Lung (tissue), 4 donors: ENCODE results near the genes BRINP2, SOAT1, NPHS2 and CEP350.

DNA sequence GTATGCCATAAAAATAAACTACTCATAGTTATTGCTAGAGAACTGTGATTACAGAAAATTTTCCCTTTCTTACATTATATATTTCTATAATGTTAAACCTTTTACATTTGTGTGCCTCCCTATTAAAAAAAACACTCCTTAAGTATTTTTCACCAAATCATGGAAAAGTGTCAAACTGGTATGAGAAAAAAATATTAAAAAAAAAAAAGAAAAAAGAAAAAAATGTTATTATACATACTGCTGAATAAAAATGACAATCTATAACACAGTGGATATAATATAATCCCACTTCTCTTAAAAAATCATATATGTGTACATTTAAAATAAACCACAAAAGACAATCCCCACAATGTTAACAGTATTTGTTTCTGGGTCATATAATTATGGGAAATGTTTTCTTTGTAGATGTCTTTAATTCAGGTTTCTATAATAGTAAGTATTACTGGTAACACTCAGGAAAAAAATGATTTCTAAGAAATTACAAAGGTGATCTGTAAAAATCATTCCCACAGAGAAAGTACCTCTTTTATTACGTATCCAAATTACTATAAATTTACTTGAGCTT, 29.9 kb downstream of the COP1 start:
- PRO-cap = no peak
- RAMPAGE, long total RNA = no peak
- RRBS = no CpG with 5 or more reads among the region's 1 CpG

GRCh38 chr1:177170494-177171185, at the start of gene BRINP2:
BRINP2 (plus strand) TSS chr1:177170958.
- PRO-cap = no peak
- RAMPAGE, long total RNA = no peak
- RRBS = 4% methylated on average over 11 of the region's 29 CpGs

DNA sequence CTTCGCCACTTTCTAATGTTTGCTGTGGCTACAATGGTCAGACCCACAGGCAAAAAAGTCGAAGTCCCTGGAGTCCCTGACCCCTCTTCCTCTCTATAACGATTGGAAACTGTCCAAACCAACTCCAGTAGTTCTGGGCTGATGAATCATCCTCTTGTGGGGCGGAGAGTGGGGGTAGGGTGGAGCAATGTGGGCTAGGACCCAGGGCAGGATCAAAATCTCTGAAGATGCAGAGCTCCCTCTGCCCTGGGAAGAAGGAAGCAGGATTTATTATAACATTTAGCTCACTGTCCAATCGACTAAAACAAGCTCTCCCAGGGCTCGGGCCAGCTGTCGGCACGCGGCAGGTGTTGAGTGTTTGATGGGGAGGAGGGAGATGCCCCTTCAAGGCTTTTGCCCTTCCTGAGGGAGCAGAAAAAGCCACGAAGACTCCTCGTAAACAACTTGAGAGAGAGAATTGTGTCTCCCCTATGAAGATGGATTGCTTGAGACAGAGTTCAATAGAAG, 85.7 kb downstream of the BRINP2 start:
- PRO-cap = no peak
- RAMPAGE, long total RNA = no peak
- RRBS = no CpG with 5 or more reads among the region's 11 CpGs

DNA sequence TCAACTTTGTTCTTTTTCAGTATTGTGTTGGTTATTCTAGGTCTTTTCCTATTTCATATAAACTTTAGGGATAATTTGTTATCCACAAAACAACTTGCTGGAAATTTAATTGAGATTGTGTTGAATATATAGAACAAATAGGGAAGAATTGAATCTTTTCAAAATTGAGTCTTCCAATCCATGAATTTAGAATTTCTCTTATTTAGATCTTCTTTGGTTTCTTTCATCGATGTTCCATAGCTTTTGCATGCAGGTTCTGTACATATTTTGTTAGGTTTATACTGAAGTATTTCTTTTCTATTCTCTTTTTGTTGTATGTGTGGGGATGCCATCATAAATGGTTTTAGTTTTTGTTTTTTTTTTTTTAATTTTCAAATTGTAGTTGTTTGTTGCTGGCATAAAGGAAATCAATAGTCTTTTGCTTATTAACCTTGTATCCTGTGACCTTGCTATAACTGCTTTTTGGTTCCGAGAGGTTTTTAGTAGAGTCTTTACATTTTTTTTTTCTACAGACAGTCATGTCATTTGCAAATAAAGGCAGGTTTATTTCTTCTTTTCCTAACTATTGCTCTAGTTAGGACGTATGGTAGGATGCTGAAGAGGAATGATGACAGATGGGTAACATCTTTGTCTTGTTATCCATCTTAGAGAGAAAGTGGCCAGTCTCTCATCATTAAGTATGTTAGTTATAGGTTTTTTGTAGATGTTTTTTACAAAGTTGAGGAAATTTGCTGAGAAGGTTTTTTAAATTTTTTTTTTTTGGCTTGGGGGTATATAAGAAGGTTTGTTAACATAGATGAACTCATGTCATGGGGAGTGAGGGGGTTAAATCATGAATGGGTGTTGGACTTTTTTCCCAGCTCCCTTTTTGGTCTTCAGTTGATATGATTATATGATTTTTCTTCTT, 91.1 kb downstream of the RASAL2 start:
- PRO-cap = no peak
- RAMPAGE, long total RNA = no peak
- RRBS = no CpG with 5 or more reads among the region's 3 CpGs

- PRO-cap = no peak
- RAMPAGE, long total RNA = no peak
- RRBS = no CpG with 5 or more reads among the region's 3 CpGs
Measured at GRCh38 chr1:178474532-178475092, 22.2 kb downstream of the CLEC20A start.

- PRO-cap = no peak
- RAMPAGE, long total RNA = no peak
- RRBS = 30% methylated on average over 3 of the region's 8 CpGs
Measured at GRCh38 chr1:179091491-179092582, 10.0 kb downstream of the TOR3A start.

DNA sequence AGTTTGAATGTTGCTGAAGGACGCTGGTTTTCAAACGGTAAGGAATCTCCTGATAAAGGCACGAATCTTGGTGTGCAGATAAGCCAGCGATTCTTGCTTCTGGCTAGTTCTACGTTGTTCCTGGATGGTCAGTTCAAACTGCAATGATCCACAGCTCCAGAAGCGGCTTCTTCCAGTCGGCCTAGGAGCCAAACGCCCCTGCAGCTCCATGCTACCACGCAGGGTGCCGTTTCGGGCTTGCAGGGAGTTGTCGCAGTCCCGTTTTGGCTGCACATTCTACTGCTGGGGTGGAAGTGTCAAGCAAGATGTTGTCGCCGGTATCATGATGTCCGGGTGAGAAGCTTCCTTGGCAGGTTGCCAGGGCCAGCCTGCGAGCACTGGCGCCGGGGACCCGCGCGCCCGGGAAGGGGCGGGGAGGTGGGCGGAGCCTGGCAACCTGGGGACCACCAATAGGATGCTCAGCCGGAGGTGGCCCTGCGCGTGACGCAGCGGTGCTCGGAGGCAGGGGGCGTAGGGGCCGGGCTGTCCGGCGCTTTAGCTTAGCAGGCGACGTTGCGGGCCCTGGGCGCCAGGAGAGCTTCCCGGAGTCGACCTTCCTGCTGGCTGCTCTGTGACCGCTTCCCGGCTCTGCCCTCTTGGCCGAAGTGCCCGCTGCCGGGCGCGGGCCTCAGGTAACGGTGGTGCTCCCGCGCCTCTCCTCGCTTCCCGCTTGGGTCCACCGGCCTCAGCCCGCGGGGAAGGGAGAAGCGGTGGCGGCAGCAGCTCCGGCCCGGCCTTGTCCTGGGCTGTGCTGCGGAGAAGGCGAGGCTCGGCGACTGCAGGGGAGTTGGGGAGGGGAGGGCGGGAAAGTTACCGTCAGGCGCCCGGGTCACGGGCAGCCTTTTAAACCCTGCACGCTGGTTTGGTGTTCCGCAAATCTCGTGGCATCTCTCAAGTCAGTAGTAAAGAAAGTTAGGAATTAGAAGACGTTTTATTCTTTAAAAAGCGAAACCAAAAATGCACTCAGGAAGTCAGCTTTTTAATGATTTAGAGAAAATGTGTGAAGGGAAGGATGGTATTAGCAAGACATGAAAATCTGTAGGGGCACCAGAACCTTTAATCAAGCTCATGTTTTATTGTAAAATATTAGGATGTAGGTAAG, at the start of gene SOAT1:
Gene SOAT1 (plus strand): TSS at position 532 of the 1,141 bp plus-strand sequence.
- PRO-cap = bidirectional peak, plus-strand start at position 537 of the sequence, minus-strand start at position 409 of the sequence
- RAMPAGE, long total RNA = no peak
- RRBS = 2% methylated on average over 40 of the region's 74 CpGs

- PRO-cap = no peak
- RAMPAGE, long total RNA = no peak
- RRBS = 4% methylated on average over 36 of the region's 61 CpGs
Measured at GRCh38 chr1:179575661-179576169, at the start of gene NPHS2. NPHS2 (minus strand) TSS chr1:179575948.

GRCh38 chr1:179843394-179844016, 34.1 kb downstream of the TOR1AIP2 start:
- PRO-cap = no peak
- RAMPAGE, long total RNA = no peak
- RRBS = no CpG with 5 or more reads among the region's 2 CpGs

DNA sequence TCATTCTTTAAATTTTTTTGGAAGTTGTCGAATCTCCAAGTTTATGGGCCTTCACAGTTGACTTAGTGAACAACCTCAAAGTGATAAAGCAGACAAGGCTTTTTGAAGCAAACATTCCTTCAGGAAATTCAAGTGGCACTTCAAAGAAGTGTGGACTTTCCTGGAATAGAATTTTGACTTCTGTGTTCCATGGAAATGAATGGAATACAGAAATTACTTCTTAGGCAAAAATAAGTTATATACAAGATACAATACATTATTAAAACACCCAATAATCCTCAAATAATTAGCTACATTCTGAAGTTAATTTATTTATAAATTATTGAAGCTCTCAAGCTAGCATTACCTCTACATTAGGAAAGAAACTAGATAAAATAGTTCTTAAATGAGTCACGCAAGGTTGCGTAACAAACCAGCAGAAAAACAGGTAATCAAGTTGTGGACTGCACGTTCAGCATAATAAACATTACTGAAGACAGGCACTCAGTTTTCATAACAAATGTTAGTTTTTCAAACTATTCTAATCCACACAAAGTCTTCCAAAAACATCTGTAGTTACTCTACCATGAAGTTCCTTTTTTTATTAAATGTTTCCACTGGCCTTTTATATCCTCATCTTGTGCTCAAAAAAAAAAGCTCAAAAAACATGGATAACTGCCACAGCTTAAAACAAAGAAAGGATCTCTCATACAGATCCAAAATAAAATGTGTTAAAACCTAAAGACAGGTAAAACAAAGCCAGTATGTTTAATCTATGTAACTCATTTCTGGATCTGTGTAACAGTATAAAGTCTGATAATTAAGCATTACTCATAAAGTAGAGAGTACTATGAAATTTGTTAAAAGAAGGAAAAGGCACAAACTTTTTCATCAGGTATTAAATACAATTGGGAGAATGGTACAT, 1.3 kb downstream of the TOR1AIP2 start:
- PRO-cap = no peak
- RAMPAGE, long total RNA = no peak
- RRBS = no CpG with 5 or more reads among the region's 4 CpGs

DNA sequence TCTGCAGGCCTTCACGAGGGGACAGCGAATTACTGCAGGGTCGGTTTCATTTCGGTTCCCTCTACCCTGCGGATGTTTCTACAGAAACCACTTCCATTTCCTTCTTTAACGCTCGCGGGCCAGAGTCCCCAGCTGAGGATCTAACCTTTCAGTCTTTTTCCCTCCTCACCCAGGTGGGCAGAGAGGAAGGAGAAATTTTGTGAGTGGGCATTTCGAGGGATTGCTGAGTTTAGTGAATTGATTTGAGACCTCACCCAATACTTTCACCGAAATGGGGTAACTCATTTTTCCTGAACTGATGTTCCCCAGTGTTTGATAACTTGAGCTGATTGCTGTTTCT, 1.2 kb downstream of the TOR1AIP1 start:
- PRO-cap = no peak
- RAMPAGE, long total RNA = no peak
- RRBS = no CpG with 5 or more reads among the region's 10 CpGs

DNA sequence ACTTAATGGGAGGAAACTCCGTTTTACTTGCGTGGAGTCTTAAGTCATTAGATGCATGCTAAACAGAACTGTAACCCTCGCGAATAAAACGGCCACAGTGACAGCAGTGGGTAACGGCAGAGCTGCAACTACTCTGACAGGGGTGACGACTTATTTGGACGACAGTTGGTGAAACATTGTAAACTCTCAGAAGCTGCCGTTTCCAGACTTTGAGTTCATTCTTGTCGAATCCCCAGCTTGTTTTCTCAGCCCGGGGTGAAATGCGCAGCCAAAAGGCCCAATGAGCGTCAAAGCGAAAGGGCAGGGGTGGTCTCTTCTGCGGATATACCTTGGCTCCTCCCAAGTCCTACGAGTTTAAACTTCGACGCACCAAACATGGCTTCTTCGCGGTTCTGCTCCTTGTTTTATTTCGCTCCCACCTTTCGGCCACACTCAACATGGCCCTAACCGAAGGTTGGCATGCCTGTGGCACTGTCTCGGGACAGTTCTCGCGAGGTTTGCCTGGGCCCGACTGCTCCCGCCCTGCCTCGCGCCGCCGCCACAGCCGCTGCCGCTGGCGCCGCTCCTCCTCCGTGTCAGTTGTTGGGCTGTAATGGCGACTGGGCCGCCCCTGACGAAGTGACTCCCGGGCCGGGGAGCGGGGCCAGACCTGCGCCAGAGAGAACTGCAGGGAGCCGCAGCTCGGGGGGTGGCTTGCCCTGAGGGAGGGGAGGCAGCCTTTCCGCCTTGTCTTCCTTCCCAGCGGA, at the start of gene CEP350:
Gene CEP350 (plus strand): TSS at position 578 of the 746 bp plus-strand sequence.
- PRO-cap = bidirectional peak, plus-strand start at position 592 of the sequence, minus-strand start at position 326 of the sequence
- RAMPAGE, long total RNA = no peak
- RRBS = 0% methylated on average over 5 of the region's 48 CpGs

DNA sequence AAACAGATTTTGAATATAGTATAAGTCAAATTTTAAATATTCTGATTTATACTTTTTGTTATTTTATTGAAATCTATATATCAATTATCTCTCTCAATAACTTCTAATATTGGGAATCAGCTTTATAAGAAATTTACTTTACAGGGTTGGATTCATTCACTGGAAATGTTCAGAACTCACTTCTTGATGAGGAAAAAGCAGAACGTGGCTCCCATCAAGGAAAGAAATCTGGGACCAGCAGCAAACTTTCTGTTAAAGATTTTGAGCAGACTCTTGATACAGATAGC, 76.5 kb downstream of the CEP350 start:
- PRO-cap = no peak
- RAMPAGE, long total RNA = no peak
- RRBS = no CpG with 5 or more reads among the region's 1 CpG

GRCh38 chr1:180074657-180075292, 79.9 kb upstream of the QSOX1 start:
- PRO-cap = no peak
- RAMPAGE, long total RNA = no peak
- RRBS = no CpG with 5 or more reads among the region's 6 CpGs

- PRO-cap = no peak
- RAMPAGE, long total RNA = no peak
- RRBS = no CpG with 5 or more reads among the region's 14 CpGs
Measured at GRCh38 chr1:180194036-180194431, 36.0 kb upstream of the LHX4 start.

GRCh38 chr1:180199075-180199468, 31.0 kb upstream of the LHX4 start:
- PRO-cap = no peak
- RAMPAGE, long total RNA = no peak
- RRBS = 79% methylated on average over 2 of the region's 10 CpGs

- PRO-cap = no peak
- RAMPAGE, long total RNA = no peak
- RRBS = 1% methylated on average over 4 of the region's 35 CpGs
Measured at GRCh38 chr1:181021723-181022634, 691 bp downstream of the STX6 start.

DNA sequence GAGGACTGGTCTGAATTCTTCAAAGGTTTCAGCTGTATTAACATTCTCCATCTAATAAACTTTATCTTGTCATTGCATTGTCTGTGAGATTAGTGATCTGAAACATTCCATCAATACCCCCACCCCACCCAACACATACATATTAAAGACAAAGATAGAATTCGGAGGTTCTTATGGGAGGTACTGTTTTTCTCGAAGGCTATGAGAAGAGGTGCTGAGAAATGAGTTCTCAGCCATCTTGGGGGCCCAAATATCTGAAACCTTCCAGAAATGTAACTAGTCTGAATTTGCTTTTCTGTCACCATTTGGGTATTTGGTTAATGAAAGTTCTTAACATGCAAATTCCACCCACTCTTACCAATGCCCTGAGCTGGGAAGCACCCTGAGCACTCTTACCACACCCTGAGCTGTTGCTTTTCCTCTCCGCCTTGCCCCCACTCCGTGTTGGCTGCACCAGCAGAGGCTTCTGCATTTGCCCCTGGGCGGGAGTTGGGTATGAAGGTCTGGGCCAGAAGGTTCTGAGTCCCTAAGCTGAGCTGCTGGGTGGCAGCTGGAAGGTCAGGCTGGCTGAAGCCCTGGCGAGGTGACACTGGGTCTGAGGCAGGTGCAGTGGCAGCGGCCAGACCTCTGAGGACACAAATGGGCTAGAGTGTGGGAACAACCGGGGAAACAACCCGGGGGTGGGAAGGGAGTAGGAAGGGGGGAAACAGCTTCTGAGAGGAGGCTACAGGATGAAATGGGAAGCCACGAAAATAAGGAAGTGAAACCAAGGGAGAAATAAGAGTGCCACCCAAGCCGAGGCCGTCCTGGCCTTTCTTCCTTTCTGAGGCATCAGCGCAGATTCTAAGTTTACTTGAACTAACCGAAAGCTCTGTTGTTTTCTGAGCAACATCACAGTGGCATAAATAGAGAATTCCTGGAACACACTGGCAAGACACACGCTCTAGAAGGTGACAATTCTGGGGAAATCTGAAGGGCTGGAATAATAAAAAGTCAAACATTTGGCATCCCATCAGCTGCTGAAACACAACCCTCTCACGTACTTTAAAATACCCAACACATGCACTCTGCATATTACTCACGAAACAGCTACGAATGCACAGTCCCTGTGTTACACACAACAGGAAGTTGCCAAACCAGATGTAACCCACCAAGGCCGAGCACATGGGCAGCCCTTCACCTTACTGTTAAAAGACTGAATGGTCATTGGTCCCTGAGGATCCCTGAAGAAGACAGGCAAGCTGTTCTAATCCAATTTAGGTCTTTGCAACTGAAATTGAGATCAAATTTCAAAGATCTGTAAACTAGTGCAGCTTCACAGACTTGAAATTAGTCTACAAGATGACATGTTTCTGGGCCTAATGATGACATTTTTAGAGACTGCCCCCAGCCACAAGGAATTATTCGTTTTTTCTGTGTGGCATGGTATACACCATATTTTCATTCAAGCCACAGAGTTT, 26.1 kb upstream of the IER5 start:
- PRO-cap = no peak
- RAMPAGE, long total RNA = no peak
- RRBS = no CpG with 5 or more reads among the region's 20 CpGs

- PRO-cap = no peak
- RAMPAGE, long total RNA = no peak
- RRBS = 19% methylated on average over 6 of the region's 21 CpGs
Measured at GRCh38 chr1:181128632-181129649, 40.4 kb downstream of the IER5 start.

- PRO-cap = no peak
- RAMPAGE, long total RNA = no peak
- RRBS = no CpG with 5 or more reads among the region's 8 CpGs
Measured at GRCh38 chr1:181159865-181160391, 71.4 kb downstream of the IER5 start.